Fibroblast of the aortic adventitia (primary cell): ENCODE results near the gene MYDGF.

DNA sequence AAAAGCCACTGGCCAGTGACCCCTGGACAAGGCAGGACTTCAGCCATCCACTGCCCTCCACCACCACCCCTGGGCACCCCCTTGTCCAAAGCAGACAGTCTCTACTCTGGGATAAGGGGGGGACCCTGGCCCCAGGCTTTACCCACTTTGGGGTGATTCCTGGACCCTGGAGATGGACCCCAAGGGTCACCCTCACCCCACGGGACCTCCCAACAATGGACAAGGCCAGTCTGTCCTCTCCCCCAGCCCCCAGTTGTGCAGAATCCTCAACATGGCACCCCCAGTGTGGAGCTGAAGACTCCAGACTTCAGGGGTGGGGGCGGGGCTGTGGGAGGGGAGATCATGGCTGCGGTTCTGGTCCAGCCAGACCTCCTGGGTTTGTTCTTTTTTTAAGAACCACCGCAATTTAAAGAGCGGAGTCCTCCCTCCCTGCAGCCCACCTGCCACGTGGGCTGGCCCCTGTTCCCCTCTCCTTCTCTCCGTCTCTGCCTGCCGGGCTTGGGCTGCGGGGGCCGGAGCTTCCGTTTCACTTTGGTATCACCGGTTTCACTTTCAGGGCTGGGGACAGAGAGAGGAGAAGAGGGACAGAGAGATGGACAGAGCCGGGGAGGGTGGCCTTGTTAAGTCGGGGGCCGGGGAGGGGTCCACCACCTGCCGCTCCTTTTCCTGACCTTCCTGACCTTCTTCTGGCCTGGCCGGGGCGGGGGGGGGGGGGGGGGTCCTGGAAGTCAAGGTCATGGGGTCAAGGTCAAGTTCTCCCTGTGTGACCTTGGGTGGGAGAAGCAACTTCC lies 11.1 kb upstream of the ZBTB7A start:
- CAGE, long polyA plus RNA: no peak

DNA sequence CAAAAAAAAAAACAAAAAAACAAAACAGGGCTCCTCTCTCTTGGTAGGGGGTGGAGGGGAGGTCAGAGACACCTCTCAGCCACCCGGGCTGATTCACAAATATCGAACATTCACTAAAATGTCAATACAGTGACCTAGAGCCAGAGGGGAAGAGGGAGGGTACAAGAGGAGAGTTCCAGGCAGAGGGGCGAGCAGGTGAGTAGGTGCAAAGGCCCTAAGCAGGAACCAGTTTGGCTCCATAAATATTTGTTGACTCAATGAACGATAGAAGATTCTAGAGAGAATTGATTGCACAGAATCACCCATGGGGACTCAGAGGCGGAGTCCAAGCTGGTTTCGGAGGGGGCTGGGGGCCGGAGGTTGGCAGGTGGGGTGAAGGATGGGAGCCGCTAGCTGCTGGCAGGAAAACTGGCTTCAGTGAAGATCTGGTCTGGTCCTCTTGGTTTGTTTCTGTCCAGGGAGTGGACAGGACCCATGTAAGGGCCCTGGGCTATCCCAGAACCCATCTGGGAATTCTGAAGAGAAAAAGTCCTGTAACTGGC lies 809 bp upstream of the CREB3L3 start:
- CAGE, long polyA plus RNA: no peak

GRCh38 chr19:4172446-4173163 lies 9.8 kb downstream of the SIRT6 start:
- CAGE, long polyA plus RNA: no peak

DNA sequence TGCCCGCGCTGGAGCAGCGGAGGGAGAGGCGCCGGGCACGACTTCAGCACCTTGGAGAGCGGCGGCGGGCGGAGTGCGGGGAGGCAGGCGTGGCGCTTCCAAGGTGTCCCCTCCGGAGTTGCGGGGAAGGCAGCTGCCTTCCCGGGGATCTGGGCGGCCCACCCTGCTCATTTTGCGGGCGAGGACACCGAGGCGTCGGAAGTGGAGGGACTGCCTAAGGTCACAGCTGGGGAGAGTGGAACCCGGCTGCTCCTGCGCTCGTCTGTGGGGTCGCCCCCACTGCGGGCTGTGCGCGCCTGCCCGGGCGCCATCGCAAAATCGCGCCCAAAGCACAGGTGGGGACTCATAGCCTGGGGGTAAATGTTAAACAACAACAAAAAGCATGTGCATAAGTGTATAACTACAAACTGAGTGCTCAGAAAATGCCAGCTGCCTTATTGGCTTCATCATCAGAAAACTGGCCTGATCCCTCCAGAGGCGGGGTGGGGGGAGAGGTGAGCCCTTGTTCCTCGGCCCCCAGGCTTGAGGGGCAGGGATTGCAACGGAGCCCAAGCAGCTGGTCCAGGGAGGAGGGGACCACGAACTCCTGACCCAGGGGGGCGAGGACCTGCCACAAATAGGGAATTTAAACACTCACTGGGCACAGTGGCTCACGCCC lies 9.1 kb downstream of the SIRT6 start:
- CAGE, long polyA plus RNA: no peak

DNA sequence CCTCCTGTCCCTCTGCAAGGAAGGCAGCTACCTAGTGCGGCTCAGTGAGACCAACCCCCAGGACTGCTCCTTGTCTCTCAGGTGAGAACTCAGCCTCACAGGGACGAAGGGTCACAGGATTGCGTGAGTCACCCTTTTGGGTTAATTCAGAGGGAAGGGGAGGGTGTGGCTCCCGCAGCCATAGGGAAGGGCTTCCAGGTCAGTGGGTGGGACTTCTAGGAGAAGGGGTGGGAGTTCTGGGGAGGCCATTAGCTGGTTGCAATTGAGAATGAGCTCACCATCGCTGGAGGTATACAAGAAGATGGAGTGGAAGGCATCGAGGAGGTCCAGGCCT lies 9.2 kb downstream of the SHD start:
- CAGE, long polyA plus RNA: no peak

DNA sequence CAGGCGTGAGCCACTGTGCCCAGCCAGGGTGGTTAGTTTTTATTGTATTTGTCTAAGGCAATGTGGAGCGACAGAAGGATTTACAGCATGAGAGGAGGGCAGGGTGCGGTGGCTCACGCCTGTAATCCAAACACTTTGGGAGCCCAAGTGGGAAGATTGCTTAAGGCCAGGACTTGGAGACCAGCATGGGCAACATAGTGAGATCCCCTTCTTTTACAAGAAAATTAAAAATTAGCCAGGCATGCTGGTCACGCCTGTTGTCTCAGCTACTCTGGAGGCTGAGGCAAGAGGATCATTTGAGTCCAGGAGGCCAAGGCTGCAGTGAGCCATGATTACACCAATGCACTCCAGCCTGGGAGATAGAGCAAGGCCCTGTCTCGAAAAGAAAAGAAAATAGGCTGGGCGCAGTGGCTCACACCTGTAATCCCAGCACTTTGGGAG lies 2.0 kb upstream of the MPND start:
- CAGE, long polyA plus RNA: no peak

GRCh38 chr19:4387209-4388020 lies 12.9 kb downstream of the SH3GL1 start:
- CAGE, long polyA plus RNA: no peak

DNA sequence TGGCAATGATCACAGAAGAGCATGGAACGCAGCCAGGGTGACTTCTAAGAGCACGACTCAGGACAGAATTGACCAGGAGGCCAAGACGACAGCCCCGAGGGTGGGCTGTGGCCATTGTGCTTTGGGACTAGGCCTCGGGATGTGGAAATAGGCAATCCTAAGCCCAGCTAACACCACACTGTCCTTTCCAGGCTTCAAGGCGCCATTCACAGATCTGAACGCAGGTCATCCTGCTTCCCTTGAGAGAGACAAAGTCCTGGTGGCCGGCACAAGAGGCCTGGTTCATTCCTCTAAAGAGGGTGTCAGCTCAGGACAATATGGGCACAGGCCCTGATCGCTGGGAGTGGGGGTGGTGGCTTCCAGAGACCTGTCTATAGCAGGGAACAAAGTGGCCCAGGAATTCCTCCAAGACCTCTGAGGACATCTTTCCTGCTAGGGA lies 3.2 kb downstream of the SH3GL1 start:
- CAGE, long polyA plus RNA: no peak

DNA sequence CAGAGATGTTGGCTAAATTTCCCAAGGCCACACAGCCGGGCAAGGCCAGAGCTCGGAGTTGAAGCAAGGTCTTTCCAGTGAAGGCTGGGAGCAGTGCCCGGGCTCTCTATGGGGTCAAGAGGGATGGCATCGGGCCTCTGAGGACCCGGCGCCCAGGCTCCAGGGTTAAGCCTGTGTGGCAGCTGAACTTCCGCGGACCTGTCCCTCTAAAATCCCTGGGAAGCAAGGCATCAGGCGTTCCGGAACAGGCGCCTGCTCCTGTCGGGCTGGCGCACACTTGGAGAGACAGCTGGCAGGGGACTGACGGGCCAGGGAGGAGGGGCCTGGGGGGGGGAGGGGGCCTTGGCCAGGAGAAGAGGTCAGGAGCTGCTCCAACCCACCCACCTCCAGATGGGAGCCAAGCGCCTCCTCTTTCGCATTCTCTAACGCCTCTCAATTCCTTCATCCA lies 36.7 kb upstream of the SEMA6B start:
- CAGE, long polyA plus RNA: no peak

- CAGE, long polyA plus RNA: no peak
Measured at GRCh38 chr19:4669471-4670675, at the start of gene MYDGF. Gene MYDGF, minus strand, starts transcription at chr19:4670342.

DNA sequence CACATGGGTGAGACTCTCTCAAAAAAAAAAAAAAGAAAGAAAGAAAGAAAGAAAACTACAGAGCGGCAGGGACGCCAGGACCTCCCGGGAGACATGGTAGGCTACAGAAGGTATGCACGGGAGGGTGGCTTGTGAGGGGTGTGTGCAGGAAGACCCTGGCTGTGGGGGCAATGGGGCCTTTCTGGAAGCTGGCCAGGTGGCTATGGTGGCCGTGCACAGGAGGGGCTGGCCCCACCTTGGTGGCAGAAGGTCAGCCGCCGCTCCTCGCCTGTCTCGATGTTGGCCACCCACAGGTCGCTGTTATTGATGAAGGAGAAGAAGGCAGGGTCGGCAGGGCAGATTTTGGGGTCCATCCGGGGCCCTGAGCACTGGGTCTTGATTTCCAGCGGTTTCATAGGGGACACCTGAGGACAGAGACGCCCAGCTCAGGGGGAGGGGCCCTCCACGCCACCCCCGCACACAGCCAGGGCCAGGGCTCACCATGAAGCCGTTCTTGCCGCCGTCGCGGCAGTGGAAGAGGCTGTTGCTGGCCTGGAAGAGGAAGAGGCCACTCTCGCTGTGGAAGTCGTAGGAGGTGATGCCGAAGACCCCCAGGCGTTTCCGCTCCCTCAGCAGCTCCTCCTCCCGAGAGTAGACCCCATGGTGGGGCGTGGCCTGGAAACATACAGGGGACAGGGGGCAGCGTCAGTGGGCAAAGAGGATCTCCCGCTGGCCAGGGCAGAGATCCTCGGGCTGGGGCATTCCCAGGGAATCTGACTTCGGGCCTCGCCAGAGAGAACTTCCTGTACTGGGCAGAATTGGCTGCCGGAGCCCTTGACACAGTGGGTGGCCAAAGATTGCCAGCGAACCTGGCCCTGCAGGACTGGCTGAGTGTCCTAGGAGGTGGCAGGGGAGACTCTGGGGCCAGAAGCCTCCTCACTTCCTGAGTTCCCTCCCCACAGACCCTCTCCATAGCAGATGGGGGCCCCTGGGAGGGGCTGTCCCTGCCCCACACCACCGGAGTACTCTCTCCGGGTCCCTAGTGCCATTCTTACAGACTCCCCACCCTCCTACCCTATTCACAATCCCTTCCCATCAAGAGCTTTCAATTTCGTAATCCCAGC lies 19.6 kb downstream of the DPP9 start:
- CAGE, long polyA plus RNA: no peak

GRCh38 chr19:4717375-4718200 lies 6.1 kb downstream of the DPP9 start:
- CAGE, long polyA plus RNA: no peak

GRCh38 chr19:4722504-4723576 lies 802 bp downstream of the DPP9 start:
- CAGE, long polyA plus RNA: no peak

DNA sequence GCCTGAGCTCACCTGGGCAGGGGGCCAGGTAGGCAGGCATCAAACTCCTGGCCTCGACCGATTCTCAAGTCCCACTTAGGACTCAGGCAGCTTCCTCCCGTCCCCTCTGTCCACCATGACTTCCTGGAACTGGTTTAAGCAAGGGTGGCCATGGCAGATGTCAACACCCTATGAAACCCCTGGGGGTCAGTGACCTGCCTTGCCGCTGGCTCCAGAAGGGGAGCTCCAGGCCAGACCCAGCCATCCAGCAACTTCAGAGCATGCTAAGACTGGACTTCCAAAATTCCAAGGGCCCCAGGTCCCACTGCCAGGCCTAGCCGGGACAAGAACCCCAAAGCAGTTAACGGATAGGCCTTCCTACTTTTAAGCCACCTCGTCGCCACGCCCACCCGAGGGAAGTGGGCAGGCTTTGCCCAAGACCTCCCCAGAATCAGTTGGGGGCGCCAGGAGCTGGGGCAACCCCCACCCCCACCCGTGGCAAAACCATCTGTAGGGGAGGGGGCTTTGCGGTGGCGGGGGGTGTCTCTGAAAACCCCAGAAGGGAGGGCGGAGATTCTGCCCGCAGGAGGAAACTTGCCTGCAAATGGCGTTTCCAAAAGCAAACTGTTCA lies 680 bp downstream of the PLIN3 start:
- CAGE, long polyA plus RNA: no peak

GRCh38 chr19:4890956-4891467 lies 11.7 kb downstream of the ARRDC5 start:
- CAGE, long polyA plus RNA: no peak

GRCh38 chr19:4988546-4989325 lies 19.8 kb downstream of the KDM4B start:
- CAGE, long polyA plus RNA: no peak

DNA sequence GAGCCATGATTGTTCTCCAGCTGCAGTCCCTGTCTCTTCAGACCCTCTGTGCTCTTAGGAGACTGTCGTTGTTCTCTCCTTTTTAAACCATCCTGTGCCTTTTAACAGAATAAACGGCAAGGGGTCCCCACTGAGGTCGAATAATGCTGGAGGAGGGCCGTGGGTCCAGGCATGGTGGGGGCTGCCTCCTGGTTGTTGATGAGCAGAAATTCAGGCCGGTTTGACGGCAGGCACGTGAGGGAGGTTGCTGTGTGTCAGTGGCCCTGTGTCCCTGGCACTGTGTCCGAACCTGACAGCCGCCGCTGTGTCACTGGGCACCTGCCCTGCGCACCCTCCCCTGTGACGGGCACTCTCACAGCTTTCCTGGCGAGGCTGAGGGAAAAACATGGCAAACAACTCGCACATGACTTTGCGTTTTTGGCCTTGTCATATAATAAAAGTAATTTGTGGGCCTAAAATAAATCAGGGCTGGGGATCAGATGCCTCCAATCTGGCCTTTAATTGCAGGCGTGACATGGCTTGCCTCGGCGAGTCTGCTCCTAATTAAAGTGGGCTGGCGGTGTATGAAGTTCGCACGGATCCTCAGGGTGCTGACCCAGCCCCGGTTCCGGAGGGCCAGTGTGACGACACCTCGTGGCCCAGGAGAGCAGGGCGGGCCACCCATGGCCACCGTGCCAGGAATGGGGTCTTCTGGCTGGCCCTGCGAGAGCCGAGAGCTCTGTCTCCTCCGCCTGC lies 91.7 kb downstream of the KDM4B start:
- CAGE, long polyA plus RNA: no peak

- CAGE, long polyA plus RNA: no peak
Measured at GRCh38 chr19:5080072-5080784, 111.3 kb downstream of the KDM4B start.

- CAGE, long polyA plus RNA: no peak
Measured at GRCh38 chr19:5093314-5093987, 124.5 kb downstream of the KDM4B start.

DNA sequence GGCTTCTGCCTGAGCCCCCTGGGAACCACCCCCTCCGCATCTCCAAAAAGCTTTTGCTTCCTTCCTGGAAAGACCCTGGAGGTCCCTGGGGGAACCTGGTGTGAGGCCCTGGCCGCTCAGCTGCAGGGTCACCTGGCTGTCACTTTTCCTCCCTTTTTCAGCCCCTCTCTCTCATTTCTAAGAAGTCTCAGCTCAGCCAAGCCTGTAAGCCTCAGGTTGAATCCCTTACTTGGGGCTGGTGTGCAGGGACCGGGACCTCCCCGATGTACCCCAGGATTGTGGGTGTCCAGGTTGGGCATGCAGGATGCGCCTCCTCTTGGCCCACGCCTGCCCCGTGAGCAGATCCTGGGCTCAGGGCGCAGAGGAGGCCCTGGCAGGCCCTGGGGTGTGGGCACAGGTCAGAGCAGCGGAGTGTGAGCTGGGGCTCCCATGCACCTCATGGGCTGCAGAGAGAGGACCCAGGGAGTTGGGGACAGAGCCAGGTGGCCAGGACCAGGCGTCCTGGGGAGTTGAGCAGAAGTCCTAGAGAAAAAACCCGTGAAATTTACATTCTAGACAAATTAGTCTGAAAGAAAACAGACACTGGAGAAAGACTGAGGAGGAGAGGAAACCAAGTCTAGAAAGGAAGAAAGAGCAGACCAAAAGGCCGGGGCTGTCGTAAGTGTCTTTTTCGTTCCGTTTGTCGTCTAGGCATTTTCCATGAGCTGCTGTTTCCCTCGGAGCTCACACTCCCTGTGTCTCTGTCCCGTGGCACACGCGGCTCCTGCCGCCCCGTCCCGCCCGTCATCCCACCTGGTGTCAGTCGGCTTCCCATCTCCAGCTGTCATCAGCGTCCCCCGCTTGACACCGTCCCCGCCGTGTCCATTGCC lies 149.9 kb downstream of the KDM4B start:
- CAGE, long polyA plus RNA: no peak